Daoy (cell line): ENCODE measurements around the gene DOCK4.

DNA sequence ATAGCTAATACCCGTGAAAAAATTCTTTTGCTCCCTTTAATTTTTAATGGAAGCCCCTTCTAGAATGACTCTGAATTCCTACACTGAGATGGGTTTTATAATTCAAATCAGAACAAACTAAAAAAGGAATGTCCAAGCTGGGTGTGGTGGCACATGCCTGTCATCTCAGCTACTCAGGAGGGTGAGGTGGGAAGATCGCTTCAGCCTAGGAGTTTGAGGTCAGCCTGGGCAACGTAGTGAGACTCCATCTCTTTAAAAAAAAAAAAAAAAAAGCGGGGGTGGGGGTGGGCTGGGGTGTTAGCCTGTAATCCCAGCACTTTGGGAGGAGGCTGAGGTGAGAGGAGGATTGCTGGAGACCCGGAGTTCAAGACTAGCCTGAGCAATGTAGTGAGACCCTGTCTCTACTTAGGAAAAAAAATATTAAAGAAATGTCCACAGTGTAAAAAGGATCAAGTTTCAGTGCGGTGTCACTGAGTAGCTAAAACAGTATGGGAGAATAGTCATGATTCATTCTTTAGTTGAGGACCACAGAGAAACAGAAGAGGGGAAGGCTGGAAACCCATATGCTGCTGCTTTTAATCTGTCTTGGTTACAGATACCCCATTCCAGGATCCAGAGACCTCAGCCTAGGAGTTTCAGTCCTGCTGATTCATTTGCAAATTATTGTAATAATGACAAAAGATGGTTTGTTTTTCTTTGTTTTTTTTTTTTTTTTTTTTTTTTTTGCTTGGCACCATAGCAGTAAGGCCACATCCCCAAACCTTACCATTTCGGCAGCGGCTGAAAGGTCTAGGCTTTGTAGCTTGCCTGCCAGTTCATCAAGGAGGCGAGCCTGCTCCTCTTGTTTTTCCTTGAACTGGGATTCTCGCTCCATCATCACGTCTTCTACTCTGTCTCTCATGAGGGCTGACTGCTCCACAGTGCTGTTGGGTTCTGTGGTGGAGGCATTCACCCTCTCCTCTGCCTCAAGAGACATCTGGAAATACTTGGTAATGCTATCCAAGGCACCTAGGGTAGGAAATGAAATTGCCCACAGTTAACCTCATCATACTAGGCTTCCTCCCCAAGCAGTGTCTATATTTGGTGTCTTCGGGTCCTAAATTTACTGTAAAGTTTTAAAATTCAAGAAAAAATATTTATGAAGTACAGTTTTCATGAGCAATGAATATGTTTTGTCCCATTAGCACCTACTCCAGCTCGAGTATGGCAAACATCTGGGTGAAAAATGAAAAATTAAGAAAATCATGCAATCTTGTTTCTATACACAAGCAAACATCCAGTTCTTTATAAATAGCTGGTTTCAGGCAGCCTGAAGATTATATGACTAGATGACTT, 44.1 kb downstream of the DLD start:
- RAMPAGE, long total RNA: no peak

DNA sequence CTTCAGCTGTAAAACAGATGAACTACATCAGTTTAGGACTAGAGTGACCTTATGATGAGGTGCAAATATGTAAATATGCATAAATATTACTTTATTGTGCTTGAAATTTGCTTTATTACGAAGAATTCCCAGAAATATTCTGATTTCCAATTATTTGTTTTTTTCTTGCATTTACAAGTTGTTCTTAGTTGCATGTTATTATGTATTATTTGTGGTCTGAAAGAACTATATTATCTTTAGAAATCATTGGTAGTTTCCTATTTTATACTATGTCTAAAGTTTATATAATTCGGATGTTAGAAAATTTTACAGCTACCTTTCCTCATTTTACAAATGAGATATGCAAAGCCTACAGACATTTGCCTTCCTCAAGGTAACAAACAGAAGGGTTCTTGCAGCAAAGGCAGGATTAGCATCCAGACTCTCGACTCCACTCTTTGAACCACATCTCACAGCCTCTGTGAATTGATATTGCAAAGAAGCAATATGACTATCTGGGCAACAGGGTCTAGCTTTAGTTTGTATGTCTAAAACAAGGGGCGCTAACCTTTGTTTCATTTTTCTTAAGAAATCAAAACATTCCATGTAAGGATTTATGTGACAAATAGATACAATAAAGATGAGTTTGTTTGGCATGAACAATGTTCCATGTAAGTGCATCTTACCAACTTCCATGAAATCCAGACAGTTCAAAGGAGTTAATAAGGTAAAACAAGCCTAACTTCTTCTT, 14.4 kb upstream of the NRCAM start:
- RAMPAGE, long total RNA: no peak

- RAMPAGE, long total RNA: no peak
Measured at GRCh38 chr7:108481187-108481800, 25.1 kb upstream of the NRCAM start.

- RAMPAGE, long total RNA: no peak
Measured at GRCh38 chr7:111092691-111093183, 1.8 kb downstream of the LRRN3 start.

GRCh38 chr7:111710630-111711122, 148.4 kb upstream of the IMMP2L start:
- RAMPAGE, long total RNA: no peak

GRCh38 chr7:112089116-112090288, 116.7 kb downstream of the DOCK4 start:
- RAMPAGE, long total RNA: no peak

DNA sequence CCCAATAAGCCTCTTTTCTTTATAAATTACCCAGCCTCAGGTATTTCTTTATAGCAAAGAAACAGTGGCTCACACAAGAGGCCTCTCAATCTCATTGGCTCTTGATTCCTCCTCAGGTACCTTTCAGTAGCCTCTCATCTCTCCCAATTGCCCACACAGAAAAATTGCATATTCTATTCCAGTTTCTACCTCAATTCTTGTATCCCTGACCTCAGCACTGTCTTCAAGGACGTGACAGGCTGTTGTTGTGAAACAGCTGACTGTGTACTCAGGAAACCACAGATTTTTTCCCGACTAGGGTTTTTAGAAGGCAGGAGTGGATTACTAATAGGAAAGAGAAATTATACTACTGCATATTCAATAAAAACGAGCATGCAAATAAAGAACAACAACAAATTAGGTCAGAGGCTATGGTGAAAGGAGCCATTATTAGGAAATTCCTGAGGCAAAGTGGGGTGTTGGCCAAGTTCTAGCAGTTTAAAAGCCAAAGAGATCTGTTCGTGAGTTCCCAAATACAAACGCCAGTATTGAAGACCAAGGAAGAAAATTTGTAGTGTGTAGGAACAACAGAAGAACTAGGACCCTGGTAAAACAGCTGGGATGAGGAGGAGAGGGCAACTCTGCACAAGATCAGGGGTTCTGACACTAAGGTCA, 93.4 kb downstream of the DOCK4 start:
- RAMPAGE, long total RNA: no peak

- RAMPAGE, long total RNA: no peak
Measured at GRCh38 chr7:112140687-112141821, 65.1 kb downstream of the DOCK4 start.

DNA sequence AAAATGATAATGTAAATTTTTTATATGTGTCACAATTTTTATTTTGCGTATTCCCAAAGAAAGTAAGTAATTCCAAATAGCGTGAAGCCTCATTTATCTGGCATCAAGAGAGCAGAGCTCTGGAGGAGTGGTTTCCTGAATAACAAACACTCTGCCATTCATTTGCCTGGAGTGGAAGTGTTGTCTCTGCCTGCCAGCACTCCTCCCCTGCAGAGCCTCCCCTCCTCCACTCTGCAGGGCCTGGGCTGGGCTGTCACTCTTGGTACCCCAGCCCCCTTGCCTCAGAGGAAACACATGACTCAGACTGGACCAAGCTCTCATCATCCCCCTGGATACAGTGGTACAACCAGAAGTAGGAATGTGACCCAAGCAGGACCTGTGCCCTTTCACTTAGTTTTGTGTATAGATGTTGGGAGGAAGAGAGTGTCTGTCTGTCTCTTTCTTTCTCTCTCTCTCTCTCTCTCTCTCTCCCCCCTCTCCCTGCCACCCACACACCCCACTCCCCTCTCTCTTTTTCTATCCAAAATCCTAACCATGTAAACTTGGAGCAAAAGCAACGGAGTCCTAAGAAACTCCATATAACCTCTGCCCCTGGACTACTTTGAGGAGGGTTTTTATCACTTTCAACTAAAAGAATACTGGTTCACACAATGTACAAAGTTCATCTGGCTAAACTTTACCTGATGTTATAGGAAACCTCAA, 44.0 kb downstream of the DOCK4 start:
- RAMPAGE, long total RNA: no peak

DNA sequence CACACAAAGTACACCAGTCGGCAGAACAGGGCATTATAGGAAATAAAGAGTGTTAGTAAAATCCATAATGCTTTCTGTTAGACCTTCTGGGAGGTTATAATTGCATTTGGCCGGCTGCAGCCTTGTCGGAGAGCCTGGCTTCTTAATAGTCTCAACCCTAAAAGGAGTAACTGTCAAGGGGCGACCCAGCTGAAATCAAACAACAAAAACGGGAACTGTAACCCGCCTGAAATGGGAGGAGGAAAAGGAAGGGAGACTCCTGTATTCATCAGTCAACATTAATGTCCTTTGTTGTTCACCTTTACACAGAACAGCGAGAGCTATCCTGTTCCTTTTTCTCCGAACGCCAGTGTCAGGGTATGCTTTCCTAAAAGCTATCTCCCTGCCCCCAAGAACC, 1.3 kb downstream of the DOCK4 start:
- RAMPAGE, long total RNA: no peak

- RAMPAGE, long total RNA: no peak
Measured at GRCh38 chr7:112206140-112206508, at the start of gene DOCK4. Gene DOCK4, minus strand, starts transcription at chr7:112206399.

DNA sequence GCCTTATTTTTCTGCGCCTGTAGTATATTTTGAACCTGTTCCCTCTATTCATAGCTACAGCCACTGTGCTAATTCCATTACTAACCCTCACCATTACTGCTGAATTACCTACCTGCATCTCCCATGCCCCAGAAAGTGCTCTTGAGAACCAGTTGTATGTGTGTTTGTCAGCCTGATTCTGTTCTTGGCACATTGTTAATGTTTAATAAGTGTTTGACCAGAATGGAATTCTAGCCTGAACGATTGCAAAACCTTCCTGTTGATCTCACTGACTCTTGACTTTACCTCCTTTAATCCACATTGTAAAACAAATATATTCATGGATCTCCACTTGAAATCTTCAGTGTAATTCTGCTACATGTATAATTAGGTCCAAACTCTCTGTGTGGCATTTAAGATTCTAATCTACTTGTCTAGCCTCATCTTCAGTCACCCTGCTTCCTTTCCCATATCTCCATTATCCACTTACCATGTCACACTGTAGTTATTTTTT, 4.9 kb downstream of the ZNF277 start:
- RAMPAGE, long total RNA: no peak

GRCh38 chr7:112485629-112486081, 4.9 kb downstream of the LSMEM1 start:
- RAMPAGE, long total RNA: no peak

- RAMPAGE, long total RNA: no peak
Measured at GRCh38 chr7:112701345-112701736, 88.9 kb downstream of the TMEM168 start.

DNA sequence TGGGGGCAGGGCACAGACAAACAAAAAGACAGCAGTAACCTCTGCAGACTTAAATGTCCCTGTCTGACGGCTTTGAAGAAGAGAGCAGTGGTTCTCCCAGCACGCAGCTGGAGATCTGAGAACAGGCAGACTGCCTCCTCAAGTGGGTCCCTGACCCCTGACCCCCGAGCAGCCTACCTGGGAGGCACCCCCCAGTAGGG, 22.8 kb downstream of the BMT2 start:
- RAMPAGE, long total RNA: no peak

DNA sequence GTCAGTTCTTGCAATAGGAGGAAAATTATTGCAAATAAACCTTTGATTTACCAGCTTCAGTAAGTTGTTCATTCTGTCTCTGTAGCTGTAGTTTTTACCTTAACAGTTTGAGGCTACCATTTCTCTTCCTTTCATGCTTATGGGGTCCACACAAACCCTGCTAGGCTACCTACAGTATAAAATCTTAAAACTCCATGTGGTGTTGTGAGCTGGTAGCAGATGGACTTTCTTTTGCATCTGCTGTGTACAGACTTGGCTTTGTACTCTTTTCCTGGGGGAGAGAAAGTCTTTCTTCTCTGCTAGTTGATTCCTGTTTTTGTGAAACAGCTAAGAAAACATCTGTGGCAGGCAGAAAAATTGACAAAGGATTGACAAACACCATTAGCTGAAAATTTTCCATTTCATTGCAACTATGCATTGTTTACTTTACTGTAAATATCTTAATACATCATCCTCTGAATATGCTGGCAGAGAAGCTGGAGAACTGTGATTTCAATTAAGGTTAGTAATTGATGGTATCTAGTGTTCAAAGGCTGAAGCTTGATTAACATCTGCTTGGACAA, 492 bp upstream of the FOXP2 start:
- RAMPAGE, long total RNA: no peak

GRCh38 chr7:114434839-114435522, 20.4 kb downstream of the FOXP2 start:
- RAMPAGE, long total RNA: no peak

DNA sequence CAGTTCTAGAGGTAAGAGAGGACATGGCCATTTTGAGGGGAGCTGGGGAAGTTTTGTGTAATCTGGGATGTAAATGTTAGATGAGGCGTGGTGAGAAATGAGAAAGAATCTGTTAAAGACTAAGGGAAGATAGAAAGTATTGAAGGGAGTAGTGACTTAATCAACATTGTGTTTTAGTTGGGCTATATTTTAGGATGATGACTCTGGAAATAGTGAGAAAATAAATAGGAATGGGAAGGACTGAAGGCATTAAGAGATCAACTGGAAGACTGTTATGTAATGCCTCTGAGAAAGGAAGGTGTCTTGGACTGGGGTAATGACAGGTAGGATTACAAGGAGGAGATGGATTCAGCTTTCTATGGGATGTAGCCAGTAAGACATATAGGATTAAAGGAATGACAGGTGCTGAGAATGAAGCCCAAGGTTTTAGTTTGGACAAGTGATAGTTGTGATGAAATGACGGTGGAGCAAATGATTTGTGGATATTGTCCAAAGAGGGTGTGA, 28.1 kb downstream of the MDFIC start:
- RAMPAGE, long total RNA: no peak

DNA sequence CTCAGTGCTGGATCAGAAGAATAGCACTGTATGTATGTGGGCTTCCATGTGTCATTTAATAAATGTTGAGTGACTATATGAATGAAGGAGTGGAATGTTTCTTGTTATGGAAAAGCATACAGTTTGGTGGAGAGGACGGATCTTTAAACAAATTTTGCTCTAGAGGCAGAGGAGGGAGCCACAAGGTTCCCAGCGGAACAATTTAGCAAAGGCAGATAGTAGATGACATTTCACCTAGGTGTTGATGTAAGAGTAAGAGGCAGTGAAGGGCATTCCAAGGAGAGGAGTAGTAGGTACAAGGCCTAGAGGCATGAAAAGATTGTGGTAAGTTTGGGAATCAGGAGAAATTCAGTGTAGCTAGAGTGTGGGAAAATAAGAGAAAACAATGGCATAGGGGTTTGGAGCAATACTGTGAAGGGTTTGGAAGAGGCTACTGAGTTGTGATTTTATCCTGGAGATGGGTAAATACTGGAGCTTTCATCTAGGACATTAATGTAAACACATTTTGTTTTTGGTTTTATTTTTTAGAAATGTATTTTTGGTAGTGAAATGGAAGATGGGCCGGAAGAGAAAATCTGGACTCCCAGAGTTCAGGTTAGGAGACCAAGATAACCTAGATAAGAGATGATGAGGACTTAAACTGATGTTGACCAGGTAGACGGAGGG, 43.1 kb downstream of the MDFIC start:
- RAMPAGE, long total RNA: no peak

DNA sequence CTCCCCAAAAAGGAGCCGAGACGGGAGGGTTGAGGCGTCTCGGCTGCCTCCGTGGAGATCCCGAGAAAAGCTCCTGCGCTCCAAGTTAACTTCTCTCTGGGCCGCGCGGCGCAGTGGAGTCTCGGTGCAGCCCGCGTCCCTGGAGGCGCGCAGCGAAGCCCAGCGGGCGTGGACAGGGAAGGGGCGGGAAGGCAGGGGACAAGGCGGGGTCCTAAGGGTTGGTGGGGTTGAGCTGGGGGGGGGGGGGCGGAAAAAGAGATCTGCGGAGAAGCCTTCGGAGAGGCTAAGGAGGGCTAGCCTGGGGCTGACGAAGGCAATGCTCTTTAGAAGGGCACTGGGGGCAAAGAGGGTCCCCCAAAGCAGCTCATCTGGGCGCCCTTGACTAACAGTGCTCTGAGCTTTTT, 553.1 kb downstream of the TFEC start:
- RAMPAGE, long total RNA: no peak